Measurements from ENCODE around the genes UROD, ZSWIM5 and AKR1A1.

DNA sequence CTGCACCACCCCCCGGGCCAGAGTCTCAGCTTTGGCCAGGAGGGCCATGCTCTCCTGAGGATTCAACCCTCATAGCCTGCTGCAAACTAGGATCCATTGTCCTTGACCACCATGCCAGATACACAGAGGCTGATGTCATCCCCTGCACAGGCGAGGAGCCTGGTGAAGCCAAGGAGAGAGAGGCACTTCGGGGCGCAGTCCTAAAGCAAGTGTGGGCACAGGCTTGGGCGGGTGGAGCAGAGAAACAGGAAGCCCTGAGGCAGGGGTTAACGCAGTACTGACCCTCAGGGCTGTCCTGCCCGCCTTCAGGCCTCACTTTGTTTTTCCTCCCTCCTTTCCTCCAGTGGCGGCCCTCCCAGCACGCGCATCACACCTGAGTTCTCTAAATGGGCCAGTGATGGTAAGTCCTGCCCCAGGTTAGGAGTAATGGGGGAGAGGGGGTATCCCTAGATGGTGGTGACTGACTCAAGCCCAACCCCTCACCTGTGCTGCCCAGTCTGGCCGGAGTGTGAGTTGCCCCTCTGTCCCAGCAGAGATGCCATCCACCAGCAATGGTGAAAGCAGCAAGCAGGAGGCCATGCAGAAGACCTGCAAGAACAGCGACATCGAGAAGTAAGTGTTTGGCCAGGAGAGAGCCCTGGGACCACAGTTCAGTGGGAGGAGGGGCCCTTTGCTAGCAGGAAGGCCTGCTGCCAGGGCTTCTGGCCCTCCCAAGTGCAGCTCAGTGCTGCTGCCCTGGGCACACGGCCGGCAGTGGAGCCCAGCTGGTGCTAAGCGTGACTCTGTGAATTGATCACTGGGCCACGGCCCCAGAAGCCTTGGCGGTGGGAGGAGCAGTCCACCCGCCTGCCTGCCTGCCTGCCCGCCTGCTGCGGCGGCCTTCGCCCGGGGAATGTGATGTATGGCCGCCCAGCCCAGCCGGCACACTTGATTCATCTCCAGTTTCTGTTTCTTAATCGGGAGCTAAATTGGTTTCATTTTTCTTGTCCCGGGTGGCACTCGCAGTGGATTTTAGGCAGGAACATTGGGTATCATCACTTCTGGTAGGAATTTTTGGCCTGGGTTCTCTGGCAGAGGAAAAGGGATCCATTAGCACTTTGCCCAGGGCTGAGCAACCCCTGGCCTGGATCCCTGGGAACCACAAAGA, 29.0 kb downstream of the TMEM53 start:
- PRO-cap = unidirectional peak, plus-strand start at position 814 of the sequence

DNA sequence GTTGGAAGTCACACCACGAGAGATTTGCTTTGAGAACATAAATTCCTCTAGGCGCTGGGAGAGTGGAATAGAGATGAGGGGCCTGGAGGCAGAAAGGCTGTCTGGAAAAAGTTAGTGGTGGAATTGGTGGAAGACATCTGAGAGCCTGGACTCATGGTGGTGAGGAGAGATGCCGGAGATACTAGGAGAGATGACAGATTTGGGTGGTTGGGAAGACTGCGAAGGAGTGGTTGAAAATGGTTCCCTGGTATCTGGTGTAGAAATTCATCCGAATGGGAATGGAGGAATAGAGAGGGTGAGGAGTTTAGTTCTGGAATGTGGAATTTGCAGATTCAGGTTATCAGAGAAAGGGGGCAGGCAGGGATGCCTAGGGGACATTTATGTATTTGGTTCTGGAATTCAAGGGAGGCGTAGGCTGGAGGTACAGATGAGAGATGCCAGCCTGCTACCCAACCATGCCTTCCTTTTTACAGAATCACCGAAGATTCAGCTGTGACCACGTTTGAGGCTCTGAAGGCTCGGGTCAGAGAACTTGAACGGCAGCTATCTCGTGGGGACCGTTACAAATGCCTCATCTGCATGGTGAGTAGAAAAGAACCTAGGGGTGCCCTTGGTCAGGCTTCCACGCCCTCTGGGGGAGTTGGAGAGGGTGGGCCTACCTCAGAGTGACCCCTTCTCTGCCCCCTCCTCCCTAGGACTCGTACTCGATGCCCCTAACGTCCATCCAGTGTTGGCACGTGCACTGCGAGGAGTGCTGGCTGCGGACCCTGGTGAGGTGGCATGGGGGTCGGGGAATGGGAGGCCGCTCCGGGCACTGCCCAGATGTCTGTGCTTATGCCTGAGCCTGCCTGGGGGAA, 24.9 kb downstream of the TMEM53 start:
- PRO-cap = no peak

DNA sequence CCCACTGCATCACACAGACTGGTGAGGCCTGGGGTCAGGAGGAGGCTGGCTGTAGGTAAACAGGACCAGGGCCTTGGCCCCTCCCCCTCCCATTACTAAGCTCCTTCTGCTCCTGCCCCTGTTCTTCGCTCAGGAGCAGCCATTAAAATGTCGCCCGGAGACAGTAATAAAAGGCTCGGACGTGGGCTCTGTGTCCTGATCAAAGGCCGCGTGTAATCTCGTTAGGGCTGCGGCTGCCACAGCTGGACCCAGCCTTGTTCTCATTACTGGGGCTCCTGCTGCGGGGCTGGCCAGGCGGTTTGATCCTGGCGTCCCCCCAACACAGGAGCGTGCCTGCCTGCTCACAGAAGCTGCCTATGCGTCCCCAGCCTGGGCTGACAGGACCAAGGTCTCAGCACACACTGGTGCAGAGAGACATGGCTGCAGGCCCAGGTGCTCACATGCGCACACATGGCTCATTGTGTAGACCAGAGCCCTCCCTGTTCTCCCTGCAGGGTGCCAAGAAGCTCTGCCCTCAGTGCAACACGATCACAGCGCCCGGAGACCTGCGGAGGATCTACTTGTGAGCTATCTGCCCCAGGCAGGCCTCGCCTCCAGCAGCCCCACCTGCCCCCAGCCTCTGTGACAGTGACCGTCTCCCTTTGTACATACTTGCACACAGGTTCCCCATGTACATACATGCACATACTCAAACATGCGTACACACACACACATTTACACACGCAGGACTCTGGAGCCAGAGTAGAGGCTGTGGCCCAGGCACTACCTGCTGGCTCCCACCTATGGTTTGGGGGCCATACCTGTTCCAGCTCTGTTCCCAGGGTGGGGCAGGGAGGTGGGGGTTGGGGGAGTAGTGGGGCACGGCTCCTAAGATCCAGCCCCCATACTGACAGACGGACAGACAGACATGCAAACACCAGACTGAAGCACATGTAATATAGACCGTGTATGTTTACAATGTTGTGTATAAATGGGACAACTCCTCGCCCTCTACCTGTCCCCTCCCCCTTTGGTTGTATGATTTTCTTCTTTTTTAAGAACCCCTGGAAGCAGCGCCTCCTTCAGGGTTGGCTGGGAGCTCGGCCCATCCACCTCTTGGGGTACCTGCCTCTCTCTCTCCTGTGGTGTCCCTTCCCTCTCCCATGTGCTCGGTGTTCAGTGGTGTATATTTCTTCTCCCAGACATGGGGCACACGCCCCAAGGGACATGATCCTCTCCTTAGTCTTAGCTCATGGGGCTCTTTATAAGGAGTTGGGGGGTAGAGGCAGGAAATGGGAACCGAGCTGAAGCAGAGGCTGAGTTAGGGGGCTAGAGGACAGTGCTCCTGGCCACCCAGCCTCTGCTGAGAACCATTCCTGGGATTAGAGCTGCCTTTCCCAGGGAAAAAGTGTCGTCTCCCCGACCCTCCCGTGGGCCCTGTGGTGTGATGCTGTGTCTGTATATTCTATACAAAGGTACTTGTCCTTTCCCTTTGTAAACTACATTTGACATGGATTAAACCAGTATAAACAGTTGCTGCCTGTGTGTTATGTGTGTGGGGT, 23.5 kb downstream of the TMEM53 start:
- PRO-cap = no peak

- PRO-cap = bidirectional peak, plus-strand start at chr1:44722203, minus-strand start at chr1:44721903
These were observed 17.6 kb upstream of the KIF2C start for GRCh38 chr1:44722026-44722450.

- PRO-cap = no peak
These were observed 2.1 kb downstream of the PLK3 start for GRCh38 chr1:44801929-44803003.

DNA sequence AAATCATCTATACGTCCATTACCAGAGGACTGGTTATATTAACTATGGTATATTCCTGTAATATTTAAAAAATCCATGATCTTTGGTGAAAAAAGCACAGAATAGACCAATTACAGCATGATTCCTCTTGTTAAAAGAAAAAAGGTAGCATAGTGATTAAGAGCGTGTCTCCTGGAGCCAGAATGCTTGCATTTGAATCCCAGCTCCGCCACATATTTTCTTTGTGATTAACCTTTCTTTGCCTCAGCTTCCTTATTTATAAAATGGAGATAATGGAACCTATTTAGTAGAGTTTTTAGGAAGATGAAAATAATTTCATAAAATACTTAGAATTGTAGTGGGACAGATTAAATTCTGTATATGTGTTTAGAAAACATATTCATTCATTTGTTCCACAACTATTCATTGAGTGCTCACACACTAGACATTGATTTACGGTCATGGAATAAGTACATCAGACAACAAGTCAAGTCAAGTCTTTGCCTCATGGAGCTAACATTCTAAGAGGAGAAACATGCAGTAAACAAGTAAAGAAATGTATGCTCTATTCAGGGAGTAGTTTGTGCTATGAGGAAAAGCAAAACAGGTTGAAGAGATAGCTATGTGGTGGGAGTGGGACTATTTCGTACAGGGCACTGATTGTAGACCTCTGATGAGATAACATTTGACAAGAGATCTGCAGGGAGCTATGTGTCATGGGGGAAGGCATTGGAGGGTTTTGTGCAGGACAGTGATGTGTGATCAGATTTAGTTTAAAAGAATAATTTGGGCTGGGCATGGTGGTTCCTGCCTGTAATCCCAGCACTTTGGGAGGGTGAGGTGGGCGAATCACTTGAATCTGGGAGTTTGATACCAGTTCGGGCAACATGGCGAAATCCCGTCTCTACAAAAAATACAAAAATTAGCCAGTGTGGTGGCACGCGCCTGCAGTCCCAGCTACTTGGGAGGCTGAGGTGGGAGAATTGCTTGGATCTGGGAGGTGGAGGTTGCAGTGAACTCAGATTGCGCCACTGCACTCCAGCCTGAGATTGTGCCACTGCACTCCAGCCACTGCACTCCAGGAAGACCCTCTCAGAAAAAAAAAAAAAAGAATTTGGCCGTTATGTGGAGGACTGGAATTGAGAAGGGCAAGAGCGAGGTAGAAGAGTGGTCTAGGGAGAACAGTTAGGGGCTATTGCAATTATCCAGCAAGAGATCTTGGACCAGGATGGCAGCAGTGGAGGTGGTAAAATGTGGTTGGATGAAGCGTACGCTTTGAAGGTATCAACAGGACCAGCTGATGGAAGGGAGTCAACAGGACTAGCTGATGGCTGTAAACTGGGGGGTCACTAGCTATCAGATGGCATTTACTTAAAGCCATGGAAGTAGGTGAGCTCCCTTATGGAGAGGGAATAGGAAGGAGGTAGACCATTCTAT, 9.2 kb downstream of the BTBD19 start:
- PRO-cap = no peak

GRCh38 chr1:45011801-45012565, at the start of gene UROD:
TSS of gene UROD (plus strand) at chr1:45012254.
- PRO-cap = unidirectional peak, plus-strand start at chr1:45012254

- PRO-cap = no peak
These were observed 1.5 kb downstream of the ZSWIM5 start for GRCh38 chr1:45204773-45205406.

DNA sequence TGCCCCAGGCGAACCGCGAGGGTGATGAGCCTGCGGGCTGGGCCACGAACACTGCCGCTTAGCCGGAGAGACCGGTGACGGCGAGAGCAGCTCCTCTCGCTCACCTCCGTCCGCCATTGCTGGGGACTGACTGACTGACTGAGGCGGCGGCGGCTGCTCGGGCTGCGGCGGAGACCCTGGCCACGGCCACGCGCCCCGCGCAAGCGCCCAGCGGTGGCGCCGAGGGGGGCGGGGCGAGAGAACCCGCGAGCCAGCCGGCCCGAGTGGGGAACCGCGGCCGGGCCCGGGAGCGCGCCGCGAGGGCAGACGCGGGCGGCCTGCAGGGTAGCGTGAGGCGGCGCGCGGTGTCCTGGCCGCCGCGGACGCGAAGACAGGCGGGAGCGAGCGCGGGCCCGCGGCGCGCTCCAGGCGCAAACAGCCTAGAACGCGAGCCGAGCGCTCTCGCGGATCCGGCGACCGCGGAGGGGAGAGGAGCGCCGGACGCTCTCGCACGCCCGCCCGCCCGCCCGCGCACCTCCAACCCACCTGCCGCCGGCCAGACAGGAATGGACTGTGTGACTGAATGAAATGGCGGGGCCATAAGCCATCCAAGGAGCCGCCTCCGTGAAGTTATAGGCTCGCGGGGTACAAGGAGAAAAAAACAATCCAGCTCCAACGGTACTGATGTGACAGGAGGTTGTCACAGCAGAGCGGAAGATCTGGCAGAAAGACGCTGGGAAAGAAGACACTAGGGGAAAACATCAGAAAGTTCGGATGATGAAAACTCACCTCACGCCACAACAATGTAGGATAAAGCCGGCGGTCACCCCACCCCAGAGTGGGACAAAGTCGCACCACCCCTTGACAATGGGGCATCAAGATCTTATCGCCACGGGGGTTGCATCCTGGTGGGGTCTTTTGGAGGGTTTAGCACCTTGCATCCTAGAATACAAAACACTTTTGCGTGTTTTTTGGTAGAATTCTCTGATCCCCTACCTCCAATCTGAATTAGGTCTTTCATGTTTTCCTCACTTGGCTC, at the start of gene ZSWIM5:
Gene ZSWIM5 (minus strand): TSS at position 372 of the 1,018 bp plus-strand sequence.
- PRO-cap = bidirectional peak, plus-strand start at position 452 of the sequence, minus-strand start at position 366 of the sequence

DNA sequence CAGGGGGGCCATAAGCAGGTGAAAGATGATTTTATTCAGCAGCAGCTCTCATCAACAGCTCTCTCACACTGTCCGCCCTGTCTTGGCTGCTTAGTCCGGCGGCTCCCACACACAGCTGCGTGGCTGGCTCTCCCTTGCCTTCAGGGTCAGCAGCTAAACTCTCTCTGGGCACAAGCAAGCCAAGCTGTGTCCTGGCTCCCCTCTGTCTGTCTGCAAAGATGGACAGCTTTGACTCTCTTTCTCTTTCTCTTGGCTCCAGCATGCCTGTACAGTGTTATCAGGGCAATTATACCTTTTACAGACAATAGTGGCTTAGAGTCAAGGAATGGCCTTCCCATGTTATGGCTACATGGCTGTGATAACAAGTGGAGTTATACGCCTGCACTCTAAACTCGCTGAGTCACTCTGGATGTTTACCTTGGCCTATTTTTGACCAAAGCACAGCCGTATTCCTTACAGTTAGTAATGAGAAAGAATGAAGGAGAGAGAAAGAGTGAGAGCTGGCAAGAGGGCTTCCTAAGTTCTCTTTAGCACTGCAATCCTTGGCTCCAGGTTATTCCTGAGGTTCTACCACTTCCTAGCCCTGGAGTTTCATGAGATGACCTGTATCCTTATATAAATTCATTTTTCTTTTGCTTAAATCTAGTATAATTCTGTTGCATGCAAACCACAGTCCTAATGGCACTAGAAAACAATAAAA, 59.9 kb upstream of the ZSWIM5 start:
- PRO-cap = no peak

DNA sequence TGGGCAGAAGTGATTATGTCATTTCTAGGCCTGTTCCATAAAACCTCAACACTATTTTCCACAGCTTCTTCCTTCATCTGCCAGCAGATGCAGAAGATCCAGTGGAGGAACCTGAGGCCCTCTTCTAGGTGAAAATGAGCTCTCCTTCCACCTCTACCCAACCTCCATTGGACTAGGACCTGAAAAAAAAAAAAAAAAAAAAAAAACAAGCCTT, 58.7 kb downstream of the TOE1 start:
- PRO-cap = no peak

GRCh38 chr1:45489464-45489980, 1.4 kb downstream of the TESK2 start:
- PRO-cap = no peak

- PRO-cap = no peak
These were observed 8.2 kb downstream of the MMACHC start for GRCh38 chr1:45507872-45509202.

DNA sequence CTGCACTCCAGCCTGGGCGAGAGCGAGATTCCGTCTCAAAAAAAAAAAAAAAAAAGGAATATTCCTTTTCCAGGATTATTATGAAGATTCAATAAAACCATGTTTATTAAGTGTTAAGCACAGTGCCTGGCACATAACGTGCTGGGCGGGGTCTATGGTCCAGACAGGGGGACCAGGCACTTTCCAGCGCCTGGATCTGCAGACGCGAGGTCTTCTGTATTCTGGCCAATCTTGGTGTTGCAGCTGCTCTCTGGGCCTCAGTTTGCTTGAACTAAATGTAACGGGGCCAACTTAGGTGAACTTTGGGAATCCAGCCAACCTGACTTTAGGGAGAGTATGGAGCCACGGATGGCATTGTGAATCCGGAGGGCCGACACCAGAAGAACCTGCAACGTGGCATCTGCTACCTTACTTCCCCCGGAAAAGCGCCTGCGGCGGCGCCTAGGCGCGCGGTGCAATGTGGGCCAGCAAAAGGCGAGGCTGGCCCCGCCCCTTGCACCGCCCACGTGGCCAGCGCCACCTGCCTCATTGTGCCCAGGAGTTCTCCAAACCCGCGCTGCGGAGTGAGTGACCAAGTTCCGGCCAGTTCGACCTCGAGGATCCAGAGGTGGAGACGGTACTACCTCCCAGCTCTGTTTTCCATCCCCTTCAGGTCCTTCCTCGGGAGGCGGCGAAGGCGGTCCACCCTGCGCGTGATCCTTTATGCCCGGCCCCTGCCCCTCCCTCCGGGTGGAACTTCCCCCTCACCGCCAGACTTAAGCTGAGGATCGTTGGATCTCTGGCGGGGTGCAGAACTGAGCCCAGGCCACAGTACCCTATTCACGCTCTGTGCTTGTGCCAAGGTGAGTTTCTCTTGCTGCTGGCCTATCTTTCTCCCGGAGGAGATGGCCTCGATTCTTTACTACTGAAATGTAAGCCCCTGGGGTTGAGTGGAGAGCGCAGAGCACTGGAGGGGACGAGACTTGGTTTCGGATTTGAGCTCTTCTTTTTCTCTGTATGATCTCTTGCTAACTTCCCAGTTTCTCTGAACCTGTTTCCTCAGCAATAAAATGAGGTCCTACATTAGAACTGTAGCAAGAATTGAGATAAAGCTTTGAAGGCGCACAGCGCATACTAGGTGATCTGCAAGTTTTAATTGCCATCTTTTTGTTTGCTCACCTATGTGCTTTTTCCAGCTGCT, at the start of gene AKR1A1:
Gene AKR1A1 (plus strand): TSS at position 513 of the 1,180 bp plus-strand sequence.
- PRO-cap = bidirectional peak, plus-strand start at position 537 of the sequence, minus-strand start at position 388 of the sequence

GRCh38 chr1:45622532-45622924, 1.3 kb downstream of the CCDC17 start:
- PRO-cap = no peak

GRCh38 chr1:45637382-45638124, 13.7 kb upstream of the CCDC17 start:
- PRO-cap = no peak

GRCh38 chr1:45685215-45685864, 993 bp downstream of the GPBP1L1 start:
- PRO-cap = no peak

DNA sequence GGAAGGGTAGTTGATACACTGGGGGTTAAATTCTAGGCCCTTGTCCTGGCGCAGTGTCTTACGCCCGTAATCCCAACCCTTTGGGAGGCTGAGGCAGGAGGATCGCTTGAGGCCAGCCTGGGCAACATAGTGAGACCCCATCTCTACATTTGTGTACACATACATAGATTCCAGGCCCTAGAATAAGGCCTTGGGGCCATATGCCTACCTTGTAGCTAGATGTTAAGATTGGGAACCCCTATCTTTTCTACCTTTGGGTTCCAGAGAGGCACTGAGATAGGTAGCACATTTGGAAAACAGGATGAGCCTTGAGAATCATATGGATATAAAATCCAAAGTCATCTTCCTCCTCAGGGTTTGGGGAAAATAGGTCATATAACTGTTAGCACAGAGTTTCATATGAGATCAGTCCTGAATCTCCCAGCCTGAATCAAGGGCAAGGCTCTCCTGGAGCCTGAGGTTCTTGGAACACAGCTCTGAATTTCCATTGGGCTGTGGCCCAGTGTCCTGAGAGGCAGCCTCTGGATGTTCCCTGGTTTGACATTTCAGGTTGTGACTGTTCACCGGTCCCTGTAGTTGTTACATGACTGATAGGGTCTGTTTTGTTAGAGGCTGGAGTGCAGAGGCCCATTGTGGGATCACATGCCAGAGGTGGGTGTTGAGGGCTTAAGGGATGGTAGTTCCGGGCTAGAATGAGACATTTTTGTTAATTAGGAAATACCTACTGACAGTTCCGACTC, 104.4 kb downstream of the PIK3R3 start:
- PRO-cap = no peak

DNA sequence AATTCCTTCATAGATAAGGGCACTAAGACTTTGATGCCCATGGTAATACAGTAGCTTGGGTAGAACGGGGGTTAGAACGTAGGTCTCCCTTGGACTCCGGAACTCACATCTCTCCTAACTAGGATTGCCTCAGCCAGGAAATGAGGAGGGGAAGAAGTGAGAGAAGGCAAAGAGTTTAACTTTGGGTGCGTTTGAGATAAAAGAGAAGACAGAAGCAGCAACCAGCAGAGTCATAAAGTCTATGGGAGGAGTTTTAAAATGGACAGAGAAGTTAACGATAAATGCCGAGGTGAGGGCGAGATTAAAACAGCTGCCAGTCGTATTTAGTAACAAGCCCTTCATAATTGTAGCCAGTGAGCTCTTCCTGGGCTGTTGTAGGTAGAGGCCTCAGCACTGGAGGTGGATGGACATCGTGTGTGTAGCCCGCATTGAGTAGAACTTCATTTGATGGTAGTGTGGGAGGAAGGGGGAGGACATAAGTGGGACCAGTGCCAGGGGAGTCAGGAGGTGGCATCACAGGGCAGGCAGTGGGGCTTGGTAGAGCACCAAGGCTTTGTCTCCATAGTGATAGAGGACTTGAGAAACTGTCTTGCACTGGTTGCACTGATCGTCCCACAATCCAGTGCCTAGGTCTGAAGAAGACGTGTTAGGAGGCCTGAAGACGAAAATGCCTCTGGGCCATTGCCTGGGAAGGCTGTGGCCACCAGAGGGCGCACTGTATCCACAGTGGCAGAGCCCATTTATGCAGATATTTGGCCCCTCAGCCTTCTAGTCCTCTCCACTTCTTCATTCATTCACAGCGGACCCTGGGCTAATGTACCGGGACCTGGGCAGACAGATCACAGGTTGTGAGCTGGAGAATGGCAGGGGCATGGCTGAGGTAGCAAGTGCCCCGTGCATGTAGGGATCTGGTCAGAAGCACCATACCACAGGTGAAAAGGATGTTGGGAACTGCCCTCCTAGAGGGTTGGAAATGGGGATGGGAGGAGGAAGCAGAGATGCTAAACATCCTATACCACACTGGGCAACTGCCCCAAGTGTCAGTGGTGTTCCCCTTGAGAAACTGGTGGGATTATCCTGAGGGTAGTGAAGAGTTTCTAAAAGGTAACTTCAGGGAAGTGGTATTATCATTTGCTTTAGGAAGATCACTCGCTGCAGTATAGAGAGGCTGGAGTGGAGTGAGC, 95.5 kb downstream of the PIK3R3 start:
- PRO-cap = no peak

- PRO-cap = bidirectional peak, plus-strand start at chr1:46132973, minus-strand start at chr1:46132625; bidirectional peak, plus-strand start at chr1:46133088, minus-strand start at chr1:46133062
These were observed 517 bp upstream of the PIK3R3 start for GRCh38 chr1:46132750-46133541.